Ascending aorta (tissue), 1 donor: ENCODE measurements around the gene TSPAN3.

DNA sequence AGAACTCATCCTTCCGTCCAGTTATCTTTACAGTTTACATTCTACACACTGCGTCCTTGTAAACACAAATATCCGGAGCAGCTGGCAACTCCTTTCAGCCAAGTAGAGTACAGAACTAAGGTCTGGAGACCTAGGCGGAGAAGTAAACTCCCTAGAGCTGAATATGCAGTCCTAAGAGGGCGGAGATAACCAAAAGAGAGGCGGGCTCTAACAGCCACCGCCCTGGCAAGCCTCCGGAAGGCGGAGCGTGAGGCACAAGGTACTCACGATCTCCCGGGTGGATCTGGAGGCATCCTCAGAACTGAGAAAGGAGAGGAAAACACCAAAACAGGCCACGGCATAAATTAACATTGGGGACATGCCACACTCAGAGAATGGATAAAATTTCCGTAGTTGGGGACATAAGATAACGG is 971 bp upstream of the SIN3A start:
- PRO-cap, result bidirectional peak, plus-strand start at position 298 of the sequence, minus-strand start at position 144 of the sequence

- PRO-cap, result no peak
Measured at GRCh38 chr15:75455226-75455693, 3.8 kb upstream of the SIN3A start.

GRCh38 chr15:75570144-75570428 is 9.0 kb downstream of the PTPN9 start:
- PRO-cap, result no peak

- PRO-cap, result no peak
Measured at GRCh38 chr15:75627703-75628141, 2.2 kb upstream of the SNUPN start.

GRCh38 chr15:75641537-75641971 is 1.5 kb upstream of the IMP3 start:
- PRO-cap, result no peak

GRCh38 chr15:75738052-75738413 is 14.2 kb downstream of the ODF3L1 start:
- PRO-cap, result no peak

DNA sequence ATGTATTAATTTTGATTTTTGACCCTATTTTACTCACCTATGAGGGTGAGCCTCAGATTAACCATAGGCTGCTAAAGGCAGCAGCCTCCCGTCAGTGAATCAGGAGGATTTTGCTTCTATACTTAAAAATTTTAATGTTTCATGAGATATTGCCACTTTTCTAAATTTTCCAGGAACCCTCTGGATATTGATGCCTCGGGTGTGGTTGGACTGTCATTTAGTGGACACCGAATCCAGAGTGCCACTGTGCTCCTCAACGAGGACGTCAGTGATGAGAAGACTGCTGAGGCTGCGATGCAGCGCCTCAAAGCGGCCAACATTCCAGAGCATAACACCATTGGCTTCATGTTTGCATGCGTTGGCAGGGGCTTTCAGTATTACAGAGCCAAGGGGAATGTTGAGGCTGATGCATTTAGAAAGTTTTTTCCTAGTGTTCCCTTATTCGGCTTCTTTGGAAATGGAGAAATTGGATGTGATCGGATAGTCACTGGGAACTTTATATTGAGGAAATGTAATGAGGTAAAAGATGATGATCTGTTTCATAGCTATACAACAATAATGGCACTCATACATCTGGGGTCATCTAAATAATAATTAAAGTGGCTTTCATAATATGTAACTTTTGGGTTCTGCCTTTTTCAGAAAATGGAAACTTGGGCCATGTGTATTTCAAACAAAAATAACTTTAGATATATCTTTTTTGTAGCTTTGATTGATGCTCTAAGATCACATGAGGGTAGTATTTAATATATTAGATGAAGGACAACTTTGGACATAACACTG is 29.0 kb downstream of the FBXO22 start:
- PRO-cap, result no peak

- PRO-cap, result no peak
Measured at GRCh38 chr15:75941466-75942680, 38.2 kb downstream of the FBXO22 start.

DNA sequence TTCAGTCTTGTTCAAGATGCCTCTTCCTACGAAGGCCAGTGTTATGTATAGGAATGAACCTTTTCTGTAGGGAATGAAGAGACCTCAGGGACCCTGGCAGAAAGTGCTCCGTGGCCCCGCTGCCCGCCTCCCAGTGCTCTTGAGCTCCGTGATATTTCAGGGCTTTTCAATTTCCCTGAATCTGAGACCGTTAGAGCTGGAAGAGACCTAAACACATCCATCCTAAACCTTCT is 80.6 kb downstream of the TMEM266 start:
- PRO-cap, result no peak

DNA sequence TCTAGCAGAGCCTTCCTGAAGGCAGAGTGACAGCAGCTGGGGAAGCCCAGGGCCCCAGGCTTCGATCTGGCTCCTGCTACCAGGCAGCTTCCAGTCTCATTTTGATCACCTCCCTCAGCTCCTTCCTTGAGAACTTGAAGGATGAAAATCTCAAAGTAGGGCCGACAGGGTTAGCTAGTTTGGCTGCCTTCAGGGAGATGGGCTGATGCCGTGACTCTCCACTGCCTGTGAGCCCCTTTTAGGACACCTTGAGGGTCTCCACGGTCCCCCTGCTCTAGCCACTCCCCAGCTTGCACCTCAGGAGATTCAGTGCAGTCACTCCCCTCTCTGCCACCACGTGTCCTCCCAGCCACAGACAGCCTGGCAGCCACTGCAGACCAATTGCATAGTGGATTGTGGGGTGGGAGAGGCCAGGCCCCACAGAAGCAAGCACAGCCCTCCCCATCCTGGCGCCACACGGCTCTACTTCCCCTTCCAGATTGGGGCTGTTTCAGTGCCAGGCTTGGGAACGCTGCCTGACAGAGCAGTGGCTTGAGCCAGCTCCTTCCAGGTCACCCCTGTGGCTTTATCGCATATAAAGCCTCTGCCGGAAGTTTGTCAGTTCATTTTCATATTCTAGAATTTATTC is 90.6 kb downstream of the TMEM266 start:
- PRO-cap, result unidirectional peak, plus-strand start at position 388 of the sequence

GRCh38 chr15:76163230-76163930 is 103.6 kb downstream of the TMEM266 start:
- PRO-cap, result no peak

DNA sequence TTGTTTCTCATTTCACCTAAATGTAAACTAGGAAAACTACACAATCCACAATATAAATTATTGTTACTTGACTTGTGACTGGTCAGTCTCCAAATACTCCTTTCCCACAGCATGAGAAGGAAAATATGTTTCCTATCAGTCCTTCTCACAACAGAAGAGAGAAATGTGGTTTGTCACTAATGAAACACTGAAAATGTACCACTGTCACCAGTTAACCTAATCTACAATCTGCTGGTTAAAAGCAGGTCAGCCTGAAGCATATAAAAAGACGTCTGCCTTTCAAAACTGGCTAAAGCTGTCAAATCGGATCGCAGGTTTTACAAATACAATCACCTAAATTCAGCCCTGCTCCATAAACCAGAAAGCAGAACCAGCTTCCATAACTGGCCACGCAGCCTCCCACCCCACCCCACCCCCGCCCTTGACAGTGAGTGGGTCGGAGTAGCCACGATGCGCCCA is 796 bp downstream of the ETFA start:
- PRO-cap, result no peak

DNA sequence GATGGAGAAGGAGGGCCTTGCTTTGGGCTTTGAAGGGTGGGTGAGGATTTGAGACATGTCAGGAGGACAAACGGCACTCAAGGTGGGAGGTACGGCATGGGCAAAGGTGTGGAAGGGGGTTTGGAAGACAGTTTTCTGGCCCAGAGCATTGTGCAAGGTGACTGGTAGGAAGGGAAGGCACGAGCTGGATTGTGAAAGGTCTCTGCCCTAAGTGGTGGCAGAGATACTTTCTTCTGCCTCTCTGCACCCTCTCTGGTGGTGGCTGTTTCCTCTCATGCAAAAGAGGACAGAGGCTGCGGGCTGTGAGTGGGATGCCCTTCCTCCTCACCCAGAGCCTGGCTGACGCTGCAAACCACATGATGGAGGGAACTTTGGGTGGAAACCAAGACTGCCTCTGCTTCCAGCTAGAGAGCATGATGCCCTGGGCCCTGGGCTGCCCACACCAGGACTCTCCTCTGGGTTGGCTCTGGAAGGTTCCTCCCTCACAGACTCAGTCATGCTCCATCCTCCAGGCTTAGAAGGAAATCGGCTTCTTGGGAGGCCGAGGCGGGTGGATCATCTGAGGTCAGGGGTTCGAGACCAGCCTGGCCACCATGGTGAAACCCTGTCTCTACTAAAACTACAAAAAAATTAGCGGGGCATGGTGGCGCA is 8.1 kb downstream of the PSTPIP1 start:
- PRO-cap, result no peak

DNA sequence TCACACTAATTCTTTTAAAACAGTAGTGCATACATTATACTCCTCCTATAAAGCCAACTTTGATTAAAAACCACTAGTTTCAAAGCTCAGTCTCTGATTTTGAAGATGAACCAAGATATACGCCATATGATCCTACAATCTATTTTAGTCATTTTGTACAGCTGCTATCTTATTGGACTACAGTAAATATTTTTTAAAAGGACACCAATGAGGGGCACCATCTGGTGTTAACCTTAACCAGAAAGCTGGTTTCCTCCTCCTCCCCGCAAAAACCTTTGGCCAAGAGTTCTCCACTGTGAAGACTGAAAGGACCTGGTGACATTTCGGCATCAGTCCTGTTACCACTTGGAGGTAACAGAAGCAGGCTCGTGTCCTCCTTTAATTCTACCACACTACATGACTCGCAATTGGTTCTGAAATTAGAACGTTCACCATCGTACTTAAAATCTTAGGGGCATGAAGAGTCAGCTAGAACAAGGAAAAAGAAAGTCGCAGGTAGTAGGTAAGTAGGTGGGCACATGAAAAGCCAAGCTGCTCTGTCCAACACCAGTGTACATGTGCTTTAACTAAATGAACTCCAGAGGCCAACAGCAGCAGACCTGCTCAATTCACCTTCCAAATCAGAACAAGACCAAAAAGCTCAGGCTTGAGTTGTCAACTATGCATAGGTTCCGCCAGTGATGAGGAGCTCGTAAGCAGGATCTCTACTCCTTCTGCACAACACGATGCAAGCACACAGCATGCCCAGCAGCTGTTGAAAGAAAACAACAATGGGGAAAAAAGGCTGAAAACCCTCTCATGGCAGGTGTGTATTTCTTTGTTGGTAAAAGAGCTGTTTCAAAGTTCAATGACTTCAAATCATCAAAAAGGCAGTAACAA is 24.5 kb downstream of the TSPAN3 start:
- PRO-cap, result no peak

DNA sequence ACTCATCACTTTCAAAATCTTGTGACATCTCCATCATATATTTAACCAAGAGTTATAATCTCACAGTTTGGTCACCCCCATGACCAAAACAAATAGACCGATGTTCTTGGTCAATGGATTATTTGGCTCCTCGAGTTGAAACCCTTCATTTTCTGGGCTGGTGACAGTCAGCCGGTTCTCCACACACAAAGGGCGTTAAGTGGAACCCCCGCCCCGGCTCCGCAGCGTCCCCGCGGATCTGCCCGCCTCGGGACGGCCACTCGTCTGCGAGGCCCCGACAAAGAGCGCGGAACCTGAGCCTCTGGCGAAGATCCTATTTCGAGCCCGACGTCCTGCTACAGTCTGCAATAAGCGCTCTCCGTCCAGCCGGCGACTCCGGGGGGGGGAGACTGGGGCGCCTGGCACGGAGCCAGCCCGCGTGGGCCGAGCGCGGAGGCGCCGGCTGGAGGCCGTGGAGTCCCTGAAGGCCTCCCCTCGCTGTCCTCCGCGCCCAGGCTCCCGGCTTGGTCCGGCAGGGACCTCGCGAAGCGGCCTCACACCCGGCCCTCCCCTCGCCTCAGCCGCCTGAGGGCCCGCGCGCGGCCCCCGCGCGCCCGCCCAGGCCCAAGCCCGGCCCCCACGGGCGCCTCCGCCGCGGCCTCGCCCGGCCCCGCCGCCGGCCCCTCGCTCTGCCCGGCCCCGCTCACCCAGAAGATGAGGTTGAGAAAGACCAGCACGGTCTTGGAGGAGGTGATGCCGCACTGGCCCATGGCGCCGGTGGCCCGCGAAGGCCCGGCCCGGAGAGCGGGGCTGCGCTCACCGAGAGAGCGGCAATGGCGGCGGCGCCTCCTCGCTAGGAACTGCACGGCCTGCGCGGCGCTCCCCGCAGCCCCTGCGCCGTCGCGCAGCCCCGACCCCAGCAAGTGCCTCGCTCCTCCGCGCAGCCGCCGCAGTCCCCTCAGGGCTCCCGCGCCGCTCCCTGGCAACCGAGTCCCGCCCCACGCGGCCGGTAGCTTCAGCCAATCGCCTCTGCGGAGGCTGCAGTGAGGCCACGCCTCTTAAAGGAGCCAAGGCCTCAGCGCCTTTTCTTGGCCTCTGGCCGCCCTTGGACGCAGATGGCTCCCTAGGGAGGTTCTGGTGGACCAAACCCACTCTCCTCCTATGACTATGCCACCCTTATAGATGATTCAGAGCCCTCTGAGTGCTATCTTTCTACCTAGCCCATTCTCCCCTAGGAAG is at the start of gene TSPAN3:
TSS of gene TSPAN3 (minus strand) at position 904 of the 1,218 bp plus-strand sequence.
- PRO-cap, result unidirectional peak, minus-strand start at position 934 of the sequence

GRCh38 chr15:77120351-77121035 is 49.6 kb upstream of the TSPAN3 start:
- PRO-cap, result no peak

DNA sequence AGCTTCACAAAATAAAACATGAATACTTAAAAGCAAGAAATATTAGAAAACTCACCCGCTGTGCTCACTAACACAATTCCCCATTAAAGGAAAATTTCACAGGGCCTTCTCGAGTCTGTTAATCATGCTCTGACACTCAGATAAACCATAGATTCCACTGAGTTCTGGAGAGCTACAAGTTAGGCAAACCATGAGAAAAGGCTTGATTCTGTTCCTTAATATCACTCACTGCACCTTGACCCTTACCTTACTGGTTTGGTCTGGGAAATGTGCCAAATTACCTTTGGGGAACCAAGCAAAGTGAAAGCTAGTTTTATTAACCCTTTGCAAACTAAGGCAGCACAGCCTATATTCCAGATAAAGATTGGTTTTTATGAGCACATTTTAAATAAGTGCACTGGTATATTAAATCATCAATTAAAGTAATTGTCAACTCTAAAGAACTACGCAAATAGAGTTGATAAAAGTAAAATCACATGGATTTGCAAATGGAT is 90.2 kb upstream of the TSPAN3 start:
- PRO-cap, result no peak

- PRO-cap, result no peak
Measured at GRCh38 chr15:77181056-77181941, 110.4 kb upstream of the TSPAN3 start.

GRCh38 chr15:77233380-77233819 is 162.5 kb upstream of the TSPAN3 start:
- PRO-cap, result no peak

GRCh38 chr15:77418122-77418624 is 1.7 kb downstream of the PEAK1 start:
- PRO-cap, result no peak